IMR-90 (cell line): ENCODE measurements around the genes SLC3A2, SLC22A8, PLAAT4 and RTN3.

DNA sequence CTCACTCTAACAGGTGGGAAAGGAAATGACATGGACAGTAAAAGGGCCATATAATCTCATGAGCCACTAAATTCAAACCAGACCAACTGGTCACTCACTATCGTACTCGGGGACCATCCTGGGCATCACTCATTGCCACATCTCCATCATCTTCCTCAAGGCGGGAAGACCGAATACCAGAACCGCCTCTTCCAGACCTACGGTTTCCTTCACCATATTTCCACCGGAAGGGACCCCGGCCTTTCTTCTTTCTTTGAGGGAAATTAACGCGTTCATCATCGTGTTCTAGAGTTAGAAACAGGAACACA, 1.6 kb downstream of the NXF1 start:
- RRBS = no CpG with 5 or more reads among the region's 11 CpGs
CAGE:
- cytosol, long polyA plus RNA = no peak
- long polyA plus RNA = no peak
- nucleus, long polyA plus RNA = no peak

DNA sequence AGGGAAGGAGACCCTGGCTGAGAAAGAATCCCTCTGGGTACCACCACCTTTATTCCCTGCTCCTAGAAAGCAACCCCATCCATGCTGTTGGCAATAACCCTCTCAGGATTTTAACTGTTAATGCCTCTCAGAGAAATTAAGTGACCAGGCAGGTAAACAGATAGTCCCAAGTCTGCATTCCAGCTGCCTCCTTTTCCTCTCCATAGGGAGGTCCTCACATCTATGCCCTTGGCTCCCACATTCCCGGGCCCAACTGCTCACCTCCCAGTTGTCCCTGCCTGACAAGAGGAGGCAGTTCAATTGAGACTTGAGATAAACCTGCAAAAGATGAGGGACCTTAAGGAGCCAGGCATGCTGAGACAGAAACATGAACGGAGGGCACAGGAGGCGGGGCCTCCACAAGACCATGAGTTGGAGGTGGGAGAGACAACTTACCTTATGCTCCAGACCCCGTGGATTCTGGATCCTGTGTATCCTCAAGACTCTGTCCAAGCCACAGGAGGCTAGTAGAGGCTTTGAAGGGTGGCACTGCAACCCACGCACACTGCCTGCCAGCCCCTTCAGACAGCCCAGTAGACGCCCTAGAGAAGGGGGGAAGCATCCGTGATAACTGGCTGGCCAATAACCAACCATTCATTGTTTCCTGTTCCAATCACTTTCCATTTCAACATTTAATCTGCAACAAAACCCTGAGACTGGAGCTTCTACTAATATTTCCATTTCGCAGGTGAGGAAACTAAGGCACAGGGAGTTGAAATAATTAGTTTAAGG, 1.7 kb upstream of the STX5 start:
- RRBS = no CpG with 5 or more reads among the region's 8 CpGs
CAGE:
- cytosol, long polyA plus RNA = no peak
- long polyA plus RNA = no peak
- nucleus, long polyA plus RNA = no peak

DNA sequence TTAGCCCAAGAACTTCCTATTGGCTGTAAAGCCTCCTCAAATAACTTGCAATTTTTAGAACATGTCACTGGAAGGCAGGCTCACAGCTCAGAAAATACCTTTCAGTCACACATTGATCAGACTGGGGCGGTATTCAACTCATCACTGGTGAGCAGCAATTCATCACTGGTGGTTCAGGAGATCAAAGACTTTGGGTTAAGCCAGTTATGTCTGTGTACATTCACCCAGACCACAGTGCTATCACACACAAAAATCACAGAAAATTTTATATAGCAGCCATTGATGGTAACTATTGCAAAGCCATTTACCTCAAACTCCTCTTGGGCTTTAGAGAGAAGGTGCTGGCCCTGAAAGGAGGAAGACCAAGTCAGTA, 13.8 kb upstream of the WDR74 start:
- RRBS = no CpG with 5 or more reads among the region's 1 CpG
CAGE:
- cytosol, long polyA plus RNA = no peak
- long polyA plus RNA = no peak
- nucleus, long polyA plus RNA = no peak

DNA sequence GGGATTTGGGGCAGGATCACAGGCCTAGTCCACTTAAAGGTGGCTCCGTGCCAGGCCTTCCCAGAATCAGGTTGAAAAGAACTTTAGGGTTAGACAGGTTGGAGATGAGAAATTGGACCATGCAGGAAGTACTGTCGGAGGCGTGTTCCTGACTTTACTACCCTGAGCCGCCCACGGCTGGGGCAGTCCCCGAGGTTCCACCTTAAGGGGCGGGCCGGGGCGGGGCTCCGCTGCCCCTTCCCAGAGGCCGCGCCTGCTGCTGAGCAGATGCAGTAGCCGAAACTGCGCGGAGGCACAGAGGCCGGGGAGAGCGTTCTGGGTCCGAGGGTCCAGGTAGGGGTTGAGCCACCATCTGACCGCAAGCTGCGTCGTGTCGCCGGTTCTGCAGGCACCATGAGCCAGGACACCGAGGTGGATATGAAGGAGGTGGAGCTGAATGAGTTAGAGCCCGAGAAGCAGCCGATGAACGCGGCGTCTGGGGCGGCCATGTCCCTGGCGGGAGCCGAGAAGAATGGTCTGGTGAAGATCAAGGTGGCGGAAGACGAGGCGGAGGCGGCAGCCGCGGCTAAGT, at the start of gene SLC3A2:
Gene SLC3A2 (plus strand): TSS at position 266 of the 571 bp plus-strand sequence.
- RRBS = 1% methylated on average over 15 of the region's 38 CpGs
CAGE:
- cytosol, long polyA plus RNA = start-site peak on the plus strand centred at position 286 of the sequence, 48 bp wide, 440 and 1,016 reads in 2 replicates
- long polyA plus RNA = start-site peak on the plus strand centred at position 281 of the sequence, 39 bp wide, 435 and 768 reads in 2 replicates
- nucleus, long polyA plus RNA = start-site peak on the plus strand centred at position 271 of the sequence, 18 bp wide, 90 and 35 reads in 2 replicates

GRCh38 chr11:62923424-62924460, 2.6 kb upstream of the CHRM1 start:
- RRBS = no CpG with 5 or more reads among the region's 62 CpGs
CAGE:
- cytosol, long polyA plus RNA = no peak
- long polyA plus RNA = no peak
- nucleus, long polyA plus RNA = no peak

- RRBS = 18% methylated on average over 4 of the region's 13 CpGs
CAGE:
- cytosol, long polyA plus RNA = no peak
- long polyA plus RNA = no peak
- nucleus, long polyA plus RNA = no peak
These were observed at the start of gene SLC22A8 for GRCh38 chr11:63015491-63016075. TSS of gene SLC22A8 (minus strand) at chr11:63015841.

GRCh38 chr11:63023624-63024483, 8.2 kb upstream of the SLC22A8 start:
- RRBS = no CpG with 5 or more reads among the region's 24 CpGs
CAGE:
- cytosol, long polyA plus RNA = no peak
- long polyA plus RNA = no peak
- nucleus, long polyA plus RNA = no peak

DNA sequence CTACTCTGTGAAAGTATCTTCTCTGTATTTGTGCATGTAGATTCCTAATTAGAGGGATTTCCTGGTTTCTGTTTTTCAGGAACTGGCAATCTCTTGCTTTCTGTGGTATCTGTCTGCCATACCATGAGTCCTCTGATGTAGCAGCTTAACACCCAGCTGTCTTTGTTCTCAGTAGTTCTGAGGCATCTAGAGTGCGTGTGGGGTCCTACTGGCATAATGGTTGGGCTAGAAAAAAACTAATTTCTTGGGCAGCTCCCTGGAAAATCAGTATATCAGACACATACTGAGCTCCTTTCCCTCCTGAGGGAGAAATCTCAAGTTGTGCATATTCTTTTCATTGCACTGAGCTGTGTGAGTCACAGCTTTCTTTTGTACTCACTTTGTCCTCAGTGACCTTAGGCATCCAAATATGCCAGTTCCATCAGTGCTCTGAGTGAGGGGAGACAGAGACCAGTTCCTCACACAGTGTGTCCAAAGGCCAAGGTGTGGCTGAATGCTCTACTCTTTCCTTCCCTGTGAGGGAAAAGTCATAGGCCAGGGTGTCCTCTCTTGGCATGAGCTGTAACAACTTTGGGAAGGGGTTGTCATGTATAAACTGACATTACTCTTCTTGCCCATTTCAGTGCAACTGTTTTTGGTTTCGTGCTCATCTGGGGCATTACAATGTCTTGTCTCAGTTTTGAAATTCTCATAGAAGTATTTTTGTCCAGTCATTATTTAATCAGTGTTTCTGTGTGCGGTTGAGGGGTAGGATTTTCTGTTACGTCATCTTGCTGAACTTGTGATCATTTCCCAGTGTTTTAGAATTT, 35.6 kb upstream of the SLC22A24 start:
- RRBS = no CpG with 5 or more reads among the region's 4 CpGs
CAGE:
- cytosol, long polyA plus RNA = no peak
- long polyA plus RNA = no peak
- nucleus, long polyA plus RNA = no peak

GRCh38 chr11:63240525-63240934, 2.9 kb downstream of the SLC22A25 start:
CAGE:
- cytosol, long polyA plus RNA = no peak
- long polyA plus RNA = no peak
- nucleus, long polyA plus RNA = no peak

DNA sequence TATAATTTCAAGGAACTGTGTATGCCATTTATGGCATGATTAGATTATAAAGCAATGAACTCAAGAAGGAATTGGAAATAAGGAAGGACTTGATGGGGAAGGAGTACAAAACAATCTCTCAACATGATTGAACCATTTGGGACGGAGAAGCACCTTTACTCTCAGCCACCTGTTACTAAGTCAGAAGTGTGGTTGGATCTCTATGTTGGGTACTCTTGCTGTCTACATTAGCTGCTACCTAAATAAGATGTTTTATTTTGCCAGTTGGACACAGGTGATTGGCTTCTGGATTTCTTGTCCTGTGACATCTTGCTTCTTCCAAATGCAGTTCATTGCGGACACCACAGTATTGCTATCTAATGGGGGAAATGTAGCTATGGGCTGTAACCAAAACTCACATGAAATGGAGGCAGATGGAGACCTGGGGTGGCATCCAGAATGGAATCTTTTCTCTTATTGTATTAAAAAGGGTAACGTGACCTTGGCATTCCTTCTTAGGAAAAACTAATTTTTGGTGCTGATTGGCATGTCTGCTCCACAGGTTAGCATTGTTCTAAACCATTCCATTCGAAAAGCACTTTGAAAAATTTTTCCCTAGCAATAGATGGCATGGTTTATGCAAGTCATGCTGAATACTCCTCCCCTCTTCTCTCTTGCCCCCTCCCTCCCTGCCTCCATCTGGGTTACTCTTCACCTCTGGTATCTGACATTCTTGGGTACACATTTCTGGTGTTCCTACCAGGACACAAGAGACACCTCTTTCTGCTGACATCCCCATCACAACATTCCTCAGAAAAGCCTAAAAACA, 1.2 kb upstream of the SLC22A25 start:
- RRBS = no CpG with 5 or more reads among the region's 4 CpGs
CAGE:
- cytosol, long polyA plus RNA = no peak
- long polyA plus RNA = no peak
- nucleus, long polyA plus RNA = no peak

DNA sequence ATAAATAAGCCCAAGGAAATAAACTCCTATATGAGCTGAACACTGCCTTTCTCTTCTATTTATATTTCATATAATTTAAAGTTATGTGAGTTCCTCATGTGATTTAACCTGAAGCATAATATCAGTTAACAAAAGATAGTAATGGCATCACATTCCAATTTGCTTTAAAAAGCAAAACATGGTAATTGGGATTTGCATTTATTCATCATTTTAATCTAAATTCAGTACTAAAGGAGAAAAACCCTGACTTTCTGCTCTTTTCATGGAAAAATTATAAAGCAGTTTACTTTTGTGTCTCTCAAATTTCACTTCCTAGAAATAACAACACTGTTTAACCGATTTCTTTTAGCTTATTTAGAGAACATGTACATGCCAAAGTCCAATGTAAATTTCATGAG, 249 bp upstream of the SLC22A10 start:
- RRBS = no CpG with 5 or more reads among the region's 1 CpG
CAGE:
- cytosol, long polyA plus RNA = no peak
- long polyA plus RNA = no peak
- nucleus, long polyA plus RNA = no peak

DNA sequence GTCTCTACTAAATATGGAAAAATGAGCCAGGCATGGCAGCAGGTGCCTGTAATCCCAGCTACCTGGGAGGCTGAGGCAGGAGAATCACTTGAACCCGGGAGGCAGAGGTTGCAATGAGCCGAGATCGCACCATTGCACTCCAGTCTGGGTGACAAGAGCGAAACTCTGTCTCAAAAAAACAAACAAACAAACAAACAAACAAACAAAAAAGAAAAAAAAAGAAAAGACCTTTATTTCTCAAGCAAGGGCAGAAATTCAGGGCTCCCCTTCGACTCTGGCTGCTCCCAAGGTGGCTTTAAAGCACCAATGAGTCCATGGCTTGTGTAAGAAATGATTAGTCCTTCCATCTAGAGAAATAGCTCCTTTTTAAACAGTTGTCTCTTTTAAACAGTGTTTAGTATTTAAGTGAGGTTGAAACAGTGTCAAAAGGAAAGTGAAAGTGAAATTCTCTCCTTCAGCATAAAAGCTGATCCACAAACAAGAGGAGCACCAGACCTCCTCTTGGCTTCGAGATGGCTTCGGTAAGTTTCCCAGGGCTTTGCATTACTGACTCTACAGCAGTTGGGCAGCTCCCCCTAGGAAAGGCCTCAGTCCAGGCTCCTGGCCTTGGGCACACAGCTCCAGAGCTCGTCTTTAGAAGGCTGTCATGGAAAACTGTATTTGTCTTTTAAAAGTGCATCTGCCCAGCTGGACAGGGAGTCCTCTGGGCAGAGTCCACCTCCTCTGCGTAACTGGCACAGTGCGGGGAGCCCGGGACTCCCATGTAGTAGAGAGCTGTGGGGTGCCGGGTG, at the start of gene PLAAT4:
Gene PLAAT4 (plus strand): TSS at position 452 of the 791 bp plus-strand sequence.
- RRBS = no CpG with 5 or more reads among the region's 12 CpGs
CAGE:
- cytosol, long polyA plus RNA = no peak
- long polyA plus RNA = no peak
- nucleus, long polyA plus RNA = no peak

- RRBS = no CpG with 5 or more reads among the region's 8 CpGs
CAGE:
- cytosol, long polyA plus RNA = no peak
- long polyA plus RNA = no peak
- nucleus, long polyA plus RNA = no peak
These were observed 10.2 kb downstream of the PLAAT2 start for GRCh38 chr11:63552852-63553413.

DNA sequence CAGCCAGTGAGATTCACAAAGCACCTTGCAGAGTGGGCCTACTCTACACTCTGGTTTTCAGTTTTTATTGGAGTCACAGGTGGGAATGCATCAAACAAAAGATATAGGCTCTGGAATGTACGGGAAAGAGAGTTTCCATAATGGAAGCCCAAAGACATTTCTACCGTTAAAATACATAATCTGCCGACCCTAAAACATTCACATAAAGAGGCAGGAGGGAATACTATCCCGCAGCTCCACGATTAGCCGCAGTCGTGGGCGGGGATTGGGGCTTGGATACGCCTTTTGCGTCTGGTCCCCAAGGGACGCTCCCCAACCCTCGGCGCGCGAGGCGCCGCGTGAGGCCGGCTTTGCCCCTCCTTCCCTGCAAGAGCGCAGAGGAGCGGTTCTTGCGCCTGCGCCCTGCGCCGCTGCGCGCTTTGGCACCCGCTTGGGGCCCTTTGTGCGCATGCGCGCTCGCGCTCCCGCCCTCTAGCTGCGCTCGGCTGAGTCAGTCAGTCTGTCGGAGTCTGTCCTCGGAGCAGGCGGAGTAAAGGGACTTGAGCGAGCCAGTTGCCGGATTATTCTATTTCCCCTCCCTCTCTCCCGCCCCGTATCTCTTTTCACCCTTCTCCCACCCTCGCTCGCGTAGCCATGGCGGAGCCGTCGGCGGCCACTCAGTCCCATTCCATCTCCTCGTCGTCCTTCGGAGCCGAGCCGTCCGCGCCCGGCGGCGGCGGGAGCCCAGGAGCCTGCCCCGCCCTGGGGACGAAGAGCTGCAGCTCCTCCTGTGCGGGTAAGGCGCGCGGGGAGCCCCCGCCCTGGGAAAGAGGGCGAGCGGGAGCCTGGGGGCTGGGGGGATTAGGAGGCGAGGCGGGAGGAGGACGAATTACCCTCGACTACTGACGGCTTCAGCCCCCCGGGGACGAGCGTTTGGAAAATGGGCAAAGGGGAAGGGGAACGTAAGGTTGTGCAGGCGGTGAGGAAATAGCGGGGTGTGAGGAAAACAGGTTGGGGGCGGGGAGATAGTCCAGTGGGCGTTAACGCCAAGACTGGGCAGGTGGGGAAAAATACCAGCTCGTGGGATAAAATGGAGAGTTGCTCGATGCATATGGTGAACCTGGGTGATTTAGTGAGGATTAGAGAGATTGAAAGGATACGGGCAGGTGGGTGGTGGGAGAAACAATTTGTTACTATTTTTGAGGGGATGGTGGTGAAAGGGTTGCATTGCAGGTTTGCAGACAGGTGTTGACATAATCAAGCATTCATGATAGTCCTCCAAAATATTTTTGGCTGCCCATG, at the start of gene RTN3:
Gene RTN3 (plus strand): TSS at position 497 of the 1,281 bp plus-strand sequence.
- RRBS = no CpG with 5 or more reads among the region's 87 CpGs
CAGE:
- cytosol, long polyA plus RNA = start-site peak on the plus strand centred at position 613 of the sequence, 37 bp wide, 233 and 549 reads in 2 replicates; start-site peak on the plus strand centred at position 748 of the sequence, 6 bp wide, 19 and 50 reads in 2 replicates
- long polyA plus RNA = start-site peak on the plus strand centred at position 513 of the sequence, 43 bp wide, 87 and 722 reads in 2 replicates; start-site peak on the plus strand centred at position 615 of the sequence, 40 bp wide, 184 and 316 reads in 2 replicates
- nucleus, long polyA plus RNA = start-site peak on the plus strand centred at position 841 of the sequence, 706 bp wide, 290 and 122 reads in 2 replicates

GRCh38 chr11:63689139-63689716, 7.9 kb downstream of the RTN3 start:
- RRBS = no CpG with 5 or more reads among the region's 3 CpGs
CAGE:
- cytosol, long polyA plus RNA = no peak
- long polyA plus RNA = no peak
- nucleus, long polyA plus RNA = no peak

GRCh38 chr11:63727585-63728326, 40.8 kb downstream of the ZFTA start:
- RRBS = no CpG with 5 or more reads among the region's 8 CpGs
CAGE:
- cytosol, long polyA plus RNA = no peak
- long polyA plus RNA = no peak
- nucleus, long polyA plus RNA = no peak

- RRBS = no CpG with 5 or more reads among the region's 2 CpGs
CAGE:
- cytosol, long polyA plus RNA = no peak
- long polyA plus RNA = no peak
- nucleus, long polyA plus RNA = no peak
These were observed 10.4 kb upstream of the ZFTA start for GRCh38 chr11:63778939-63779362.

- RRBS = 2% methylated on average over 17 of the region's 32 CpGs
CAGE:
- cytosol, long polyA plus RNA = no peak
- long polyA plus RNA = no peak
- nucleus, long polyA plus RNA = no peak
These were observed 714 bp downstream of the SPINDOC start for GRCh38 chr11:63813925-63814414.

GRCh38 chr11:63872022-63872874, 33.3 kb downstream of the MARK2 start:
- RRBS = 1% methylated on average over 2 of the region's 11 CpGs
CAGE:
- cytosol, long polyA plus RNA = no peak
- long polyA plus RNA = no peak
- nucleus, long polyA plus RNA = no peak

DNA sequence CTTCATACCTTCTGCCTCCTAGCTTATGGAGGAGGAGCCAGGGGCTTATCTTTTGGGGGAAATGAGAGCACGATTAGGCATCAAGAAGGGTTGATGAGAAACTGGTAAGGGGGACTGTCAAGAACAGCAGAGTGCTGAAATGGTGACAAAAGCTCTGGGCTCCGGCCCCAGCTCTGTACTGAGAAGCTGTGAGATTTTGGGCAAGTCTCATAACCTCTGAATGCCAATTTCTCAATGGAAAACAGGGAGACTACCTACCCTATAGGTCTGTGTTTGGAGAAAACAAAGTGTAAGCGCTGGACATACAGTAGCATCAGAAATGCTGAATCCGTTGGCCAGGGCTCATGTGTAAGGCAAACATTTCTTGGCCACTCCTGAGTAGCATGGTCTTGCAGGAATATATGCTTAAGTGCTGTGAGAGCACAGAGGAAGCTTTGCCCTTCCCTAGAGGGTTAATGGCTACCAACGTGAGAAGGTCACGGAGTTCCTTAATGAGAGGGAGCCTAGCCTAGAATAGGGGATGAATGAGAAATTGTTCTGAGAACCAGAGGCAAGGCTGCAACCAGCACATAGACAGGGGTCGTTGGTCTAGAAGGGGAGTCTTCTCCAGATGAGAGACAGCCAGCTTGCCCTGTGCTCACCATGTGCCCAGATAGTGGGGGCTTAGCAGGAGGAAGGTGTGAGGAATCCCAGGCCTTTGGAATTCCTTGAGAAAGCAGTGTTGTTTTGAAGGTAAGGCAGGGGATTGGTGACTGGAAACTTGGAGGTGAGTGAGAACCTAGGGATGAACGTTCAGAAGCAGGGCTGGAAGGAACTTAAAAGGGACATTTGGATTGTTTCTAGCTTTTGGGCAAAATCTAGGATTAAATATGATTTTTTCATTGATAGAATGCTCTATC, 29.6 kb downstream of the RCOR2 start:
- RRBS = no CpG with 5 or more reads among the region's 8 CpGs
CAGE:
- cytosol, long polyA plus RNA = no peak
- long polyA plus RNA = no peak
- nucleus, long polyA plus RNA = no peak